RPMI7951 (cell line): ENCODE results near the gene CCZ1B.

DNA sequence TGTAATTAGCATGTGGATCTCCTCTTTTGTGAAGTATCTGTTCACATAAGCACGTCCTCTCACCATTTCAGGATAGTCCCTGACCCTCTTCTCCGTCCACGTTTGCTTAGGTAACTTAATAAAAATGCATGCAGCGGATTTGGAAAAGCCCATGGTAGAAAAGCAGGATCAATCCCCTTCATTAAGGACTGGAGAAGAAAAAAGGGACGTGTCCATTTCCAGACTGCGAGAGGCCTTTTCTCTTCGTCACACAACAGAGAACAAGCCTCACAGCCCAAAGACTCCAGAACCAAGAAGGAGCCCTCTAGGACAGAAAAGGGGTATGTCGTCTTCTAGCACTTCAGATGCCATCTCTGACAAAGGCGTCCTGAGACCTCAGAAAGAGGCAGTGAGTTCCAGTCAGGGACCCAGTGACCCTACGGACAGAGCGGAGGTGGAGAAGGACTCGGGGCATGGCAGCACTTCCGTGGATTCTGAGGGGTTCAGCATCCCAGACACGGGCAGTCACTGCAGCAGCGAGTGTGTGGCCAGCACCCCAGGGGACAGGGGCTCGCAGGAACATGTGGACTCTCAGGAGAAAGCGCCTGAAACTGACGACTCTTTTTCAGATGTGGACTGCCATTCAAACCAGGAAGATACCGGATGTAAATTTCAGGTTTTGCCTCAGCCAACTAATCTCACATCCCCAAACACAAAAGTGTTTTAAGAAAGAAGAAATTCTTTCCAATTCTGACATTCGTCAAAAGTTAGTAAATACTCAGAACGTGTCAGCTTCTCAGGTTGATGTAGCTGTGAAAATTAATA is 16.7 kb upstream of the RSPH10B2 start:
- RAMPAGE, long total RNA: no peak

GRCh38 chr7:6825886-6826543 is at the start of gene CCZ1B:
TSS of gene CCZ1B (minus strand) at chr7:6826275.
- RAMPAGE, long total RNA: no peak

- RAMPAGE, long total RNA: no peak
Measured at GRCh38 chr7:7181622-7182461, 502 bp upstream of the C1GALT1 start.

GRCh38 chr7:7187362-7188092 is 5.2 kb downstream of the C1GALT1 start:
- RAMPAGE, long total RNA: no peak

GRCh38 chr7:7201982-7202393 is 19.6 kb downstream of the C1GALT1 start:
- RAMPAGE, long total RNA: no peak

DNA sequence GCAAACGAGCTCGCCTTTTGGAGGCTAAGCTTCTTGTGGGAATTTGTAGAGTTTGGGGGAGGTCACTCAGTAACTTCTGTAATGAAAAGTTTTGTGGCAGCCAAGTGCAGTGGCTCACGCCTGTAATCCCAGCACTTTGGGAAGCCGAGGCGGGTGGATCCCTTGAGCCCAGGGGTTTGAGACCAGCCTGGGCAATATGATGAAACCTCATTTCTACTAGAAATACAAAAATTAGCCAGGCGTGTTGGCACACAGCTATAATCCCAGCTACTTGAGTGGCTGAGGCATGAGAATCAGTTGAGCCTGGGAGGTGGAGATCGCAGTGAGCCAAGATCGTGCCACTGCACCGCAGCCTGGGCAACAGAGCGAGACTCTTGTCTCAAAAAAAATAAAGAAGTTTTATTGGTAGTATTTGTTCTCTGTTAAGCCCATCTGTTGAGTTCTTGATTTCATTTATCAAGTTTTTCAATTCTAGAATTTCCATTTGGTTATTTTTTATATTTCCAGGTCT is 78.5 kb downstream of the C1GALT1 start:
- RAMPAGE, long total RNA: no peak

DNA sequence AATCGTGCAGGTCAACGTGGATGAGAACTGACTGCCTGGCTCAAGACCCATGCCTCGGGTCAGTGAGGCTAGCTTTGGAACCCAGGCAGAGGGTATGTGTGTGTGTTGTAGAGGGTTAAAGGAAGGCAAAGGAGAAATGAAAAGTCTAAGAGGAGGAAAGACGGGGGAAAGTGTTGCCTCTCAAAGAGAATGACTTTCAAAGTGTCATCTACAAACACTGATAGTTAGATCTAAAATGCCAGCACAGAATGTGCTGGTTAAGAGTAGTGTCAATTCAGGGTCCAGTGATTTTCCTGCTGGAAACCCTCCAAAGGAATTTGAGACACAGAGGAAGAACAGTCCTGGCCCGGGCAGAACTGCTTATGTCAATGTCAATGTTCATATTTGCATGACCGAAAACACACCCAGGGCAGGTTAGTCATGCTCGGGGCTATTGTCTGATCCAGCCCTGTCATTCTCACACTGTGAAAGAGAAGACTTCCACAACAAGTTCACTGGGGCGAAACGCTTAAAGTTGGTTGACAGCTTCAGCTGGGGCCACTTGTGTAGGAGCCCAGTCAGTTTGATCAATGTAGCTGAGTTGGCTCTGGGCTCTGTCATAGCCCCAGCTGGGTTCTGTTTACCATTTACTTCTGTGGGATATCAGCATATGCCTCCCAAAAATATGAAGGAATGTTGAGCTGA is 139.3 kb downstream of the C1GALT1 start:
- RAMPAGE, long total RNA: no peak

DNA sequence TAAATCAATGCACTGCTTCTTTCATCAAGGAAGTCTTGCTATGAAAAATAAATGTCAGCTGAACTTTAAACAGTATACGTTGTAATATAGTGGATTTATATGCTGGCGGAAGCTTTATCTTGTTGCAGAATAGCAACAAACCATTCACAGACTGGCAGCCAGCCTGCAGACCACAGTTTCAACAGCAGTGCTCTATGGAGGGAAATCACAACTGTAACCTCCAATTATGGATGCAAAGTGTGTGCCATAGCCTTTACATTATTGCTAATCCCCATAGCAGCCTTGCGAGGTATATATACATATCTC is 22.8 kb downstream of the COL28A1 start:
- RAMPAGE, long total RNA: no peak

DNA sequence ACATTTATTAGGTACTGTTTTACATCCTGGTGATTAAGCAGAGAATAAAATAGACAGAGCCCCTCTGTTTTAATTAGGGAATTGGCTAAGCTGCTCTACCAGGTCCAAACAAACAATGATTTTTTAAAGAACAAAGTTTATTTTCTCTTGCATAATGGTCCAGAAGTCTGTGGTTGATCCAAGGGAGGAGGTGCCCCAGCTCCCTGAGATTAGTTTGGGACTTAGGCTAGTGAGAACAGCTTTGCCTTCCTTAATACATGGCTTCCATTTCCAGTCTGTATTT is 2.9 kb upstream of the MIOS start:
- RAMPAGE, long total RNA: no peak

GRCh38 chr7:7570452-7571149 is 3.9 kb downstream of the MIOS start:
- RAMPAGE, long total RNA: no peak

DNA sequence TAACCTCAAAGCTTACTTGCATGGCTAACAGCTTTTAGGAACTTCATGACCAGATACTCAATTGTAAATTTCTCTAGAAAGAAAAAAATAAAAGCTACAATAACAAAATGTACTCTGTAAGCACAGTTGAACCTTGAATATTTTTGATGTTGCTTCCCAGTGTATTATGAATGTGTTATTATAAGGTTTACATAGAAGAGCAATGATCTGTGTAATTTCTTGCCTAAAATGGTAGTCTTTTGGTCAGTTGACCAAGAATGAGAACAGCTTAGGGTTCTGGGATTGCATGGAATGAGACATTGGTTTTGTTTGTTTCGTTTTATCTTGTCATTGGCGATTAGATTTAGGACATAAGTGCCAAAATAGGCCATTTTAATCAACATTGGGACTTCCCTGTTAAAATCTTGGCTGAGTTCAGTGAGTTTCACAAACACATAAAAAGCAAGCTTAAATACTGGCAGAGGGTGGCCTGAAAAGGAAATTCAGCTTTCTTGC is 49.2 kb upstream of the GLCCI1 start:
- RAMPAGE, long total RNA: no peak

- RAMPAGE, long total RNA: no peak
Measured at GRCh38 chr7:8255179-8255733, 6.7 kb downstream of the ICA1 start.

- RAMPAGE, long total RNA: no peak
Measured at GRCh38 chr7:10239728-10240123, 700.2 kb downstream of the NDUFA4 start.

- RAMPAGE, long total RNA: no peak
Measured at GRCh38 chr7:11090828-11091361, 117.2 kb downstream of the PHF14 start.

- RAMPAGE, long total RNA: no peak
Measured at GRCh38 chr7:11192498-11193830, 219.3 kb downstream of the PHF14 start.

- RAMPAGE, long total RNA: no peak
Measured at GRCh38 chr7:12496750-12497519, 7.3 kb upstream of the ENSG00000226690 start.

DNA sequence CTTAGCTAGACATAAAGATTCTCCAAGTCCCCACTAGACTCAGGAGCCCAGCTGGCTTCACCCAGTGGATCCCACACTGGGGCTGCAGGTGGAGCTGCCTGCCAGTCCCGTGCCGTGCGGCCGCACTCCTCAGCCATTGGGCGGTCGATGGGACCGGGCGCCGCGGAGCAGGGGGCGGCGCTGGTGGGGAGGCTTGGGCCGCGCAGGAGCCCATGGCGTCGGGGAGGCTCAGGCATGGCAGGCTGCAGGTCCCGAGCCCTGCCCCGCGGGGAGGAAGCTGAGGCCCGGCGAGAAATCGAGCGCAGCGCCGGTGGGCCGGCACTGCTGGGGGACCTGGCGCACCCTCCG is 14.5 kb upstream of the SCIN start:
- RAMPAGE, long total RNA: no peak

- RAMPAGE, long total RNA: no peak
Measured at GRCh38 chr7:13161298-13161540, 473.8 kb downstream of the ARL4A start.

DNA sequence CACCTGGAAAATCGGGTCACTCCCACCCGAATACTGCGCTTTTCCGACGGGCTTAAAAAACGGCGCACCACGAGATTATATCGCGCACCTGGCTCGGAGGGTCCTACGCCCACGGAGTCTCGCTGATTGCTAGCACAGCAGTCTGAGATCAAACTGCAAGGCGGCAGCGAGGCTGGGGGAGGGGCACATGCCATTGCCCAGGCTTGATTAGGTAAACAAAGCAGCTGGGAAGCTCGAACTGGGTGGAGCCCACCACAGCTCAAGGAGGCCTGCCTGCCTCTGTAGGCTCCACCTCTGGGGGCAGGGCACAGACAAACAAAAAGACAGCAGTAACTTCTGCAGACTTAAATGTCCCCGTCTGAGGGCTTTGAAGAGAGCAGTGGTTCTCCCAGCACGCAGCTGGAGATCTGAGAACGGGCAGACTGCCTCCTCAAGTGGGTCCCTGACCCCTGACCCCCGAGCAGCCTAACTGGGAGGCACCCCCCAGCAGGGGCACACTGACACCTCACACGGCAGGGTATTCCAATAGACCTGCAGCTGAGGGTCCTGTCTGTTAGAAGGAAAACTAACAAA is 182.9 kb downstream of the ETV1 start:
- RAMPAGE, long total RNA: no peak

GRCh38 chr7:15465134-15465461 is 96.7 kb downstream of the AGMO start:
- RAMPAGE, long total RNA: no peak